Astrocyte (in vitro differentiated cells and primary cell): Measurements from ENCODE around the genes CSTF2, PLP1, FAM199X and TEX13A.

- PRO-cap: no peak
- RRBS, 2 experiments: 18 to 25% methylated on average over 19 of the region's 59 CpGs
These were observed at the start of gene CSTF2 for GRCh38 chrX:100819458-100820514. Gene CSTF2 (plus strand): TSS chrX:100820391.

GRCh38 chrX:100924361-100924583 lies 4.4 kb downstream of the XKRX start:
- PRO-cap: no peak
- RRBS, 2 experiments: no CpG with 5 or more reads among the region's 2 CpGs

- PRO-cap: no peak
- RRBS, 2 experiments: no CpG with 5 or more reads among the region's 1 CpG
These were observed 22.7 kb downstream of the TRMT2B start for GRCh38 chrX:101029127-101029690.

DNA sequence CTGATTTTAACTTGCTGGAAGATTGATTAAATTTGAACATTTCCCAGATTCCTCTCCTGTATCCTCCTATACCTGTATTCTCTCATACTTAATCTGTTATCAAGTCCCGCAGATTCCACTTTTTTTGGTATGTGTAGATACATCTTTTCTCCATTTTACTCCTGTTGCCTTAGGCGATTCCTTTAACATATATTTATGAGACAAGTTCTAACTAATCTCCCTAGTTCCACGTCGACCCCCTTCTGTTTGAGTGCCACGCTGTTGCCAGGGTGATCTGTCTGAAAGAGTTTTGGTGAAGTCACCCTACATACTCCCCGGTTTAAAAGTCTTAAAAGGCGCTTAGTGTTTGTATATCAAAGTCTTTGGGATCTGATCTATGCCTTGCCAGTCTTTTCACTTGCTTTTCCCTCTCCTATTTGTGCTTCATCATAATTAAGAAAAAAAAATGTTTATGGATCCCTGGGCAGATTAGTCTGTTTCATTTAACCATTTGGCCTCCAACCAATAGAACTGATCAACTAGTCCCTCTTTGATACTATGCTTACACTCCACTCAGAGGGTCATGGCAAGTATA lies 2.5 kb downstream of the HNRNPH2 start:
- PRO-cap: no peak
- RRBS, 2 experiments: no CpG with 5 or more reads among the region's 7 CpGs

GRCh38 chrX:102659637-102660082 lies 8.4 kb downstream of the GPRASP1 start:
- PRO-cap: bidirectional peak, plus-strand start at chrX:102660007, minus-strand start at chrX:102659862
- RRBS, 2 experiments: 10 to 13% methylated on average over 2 to 4 of the region's 16 CpGs

DNA sequence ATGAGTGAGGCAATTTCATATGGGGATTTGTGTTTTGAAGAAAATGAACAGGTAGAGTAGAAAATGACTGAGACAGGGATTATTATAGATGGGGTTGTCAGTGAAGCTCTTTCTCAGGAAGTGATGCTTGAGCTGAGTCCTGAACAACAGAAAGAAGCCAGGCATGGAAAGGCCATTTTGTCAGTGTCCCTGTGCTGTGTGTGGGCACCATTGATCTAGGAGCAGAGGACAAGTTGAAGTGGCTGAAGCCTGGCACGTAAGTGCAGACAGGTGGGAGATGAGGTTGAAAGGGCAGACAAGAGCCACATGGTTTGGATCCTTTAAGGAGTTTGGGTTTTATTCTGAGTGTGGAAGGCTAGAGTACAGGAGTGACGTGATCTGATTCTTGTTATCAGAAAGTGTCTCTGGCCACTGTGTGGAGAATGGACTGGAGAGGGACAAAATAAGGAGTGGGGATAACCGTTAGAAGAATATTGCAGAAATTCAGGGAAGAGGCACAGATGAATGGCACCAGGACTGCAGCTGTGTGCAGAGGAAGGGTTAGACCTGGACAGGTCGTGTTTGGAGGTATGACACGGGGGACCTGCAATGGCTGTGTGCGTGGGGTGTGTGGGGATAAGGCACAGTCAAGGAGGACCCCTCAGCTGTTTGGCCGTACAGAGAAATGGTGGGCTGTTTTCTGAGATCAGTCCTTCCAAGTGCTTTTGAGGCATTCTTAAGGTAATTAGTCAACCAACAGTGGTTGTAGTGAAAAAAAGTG lies 94.7 kb downstream of the GPRASP3 start:
- PRO-cap: no peak
- RRBS, 2 experiments: no CpG with 5 or more reads among the region's 7 CpGs

GRCh38 chrX:102864853-102865393 lies 72.1 kb upstream of the RAB40AL start:
- PRO-cap: no peak
- RRBS, 2 experiments: no CpG with 5 or more reads among the region's 3 CpGs

- PRO-cap: no peak
- RRBS, 2 experiments: 27 to 32% methylated on average over 10 of the region's 49 CpGs
These were observed 507 bp downstream of the BEX3 start for GRCh38 chrX:103376699-103377391.

GRCh38 chrX:103608439-103608978 lies 746 bp downstream of the TCEAL3 start:
- PRO-cap: no peak
- RRBS, 2 experiments: no CpG with 5 or more reads among the region's 16 CpGs

DNA sequence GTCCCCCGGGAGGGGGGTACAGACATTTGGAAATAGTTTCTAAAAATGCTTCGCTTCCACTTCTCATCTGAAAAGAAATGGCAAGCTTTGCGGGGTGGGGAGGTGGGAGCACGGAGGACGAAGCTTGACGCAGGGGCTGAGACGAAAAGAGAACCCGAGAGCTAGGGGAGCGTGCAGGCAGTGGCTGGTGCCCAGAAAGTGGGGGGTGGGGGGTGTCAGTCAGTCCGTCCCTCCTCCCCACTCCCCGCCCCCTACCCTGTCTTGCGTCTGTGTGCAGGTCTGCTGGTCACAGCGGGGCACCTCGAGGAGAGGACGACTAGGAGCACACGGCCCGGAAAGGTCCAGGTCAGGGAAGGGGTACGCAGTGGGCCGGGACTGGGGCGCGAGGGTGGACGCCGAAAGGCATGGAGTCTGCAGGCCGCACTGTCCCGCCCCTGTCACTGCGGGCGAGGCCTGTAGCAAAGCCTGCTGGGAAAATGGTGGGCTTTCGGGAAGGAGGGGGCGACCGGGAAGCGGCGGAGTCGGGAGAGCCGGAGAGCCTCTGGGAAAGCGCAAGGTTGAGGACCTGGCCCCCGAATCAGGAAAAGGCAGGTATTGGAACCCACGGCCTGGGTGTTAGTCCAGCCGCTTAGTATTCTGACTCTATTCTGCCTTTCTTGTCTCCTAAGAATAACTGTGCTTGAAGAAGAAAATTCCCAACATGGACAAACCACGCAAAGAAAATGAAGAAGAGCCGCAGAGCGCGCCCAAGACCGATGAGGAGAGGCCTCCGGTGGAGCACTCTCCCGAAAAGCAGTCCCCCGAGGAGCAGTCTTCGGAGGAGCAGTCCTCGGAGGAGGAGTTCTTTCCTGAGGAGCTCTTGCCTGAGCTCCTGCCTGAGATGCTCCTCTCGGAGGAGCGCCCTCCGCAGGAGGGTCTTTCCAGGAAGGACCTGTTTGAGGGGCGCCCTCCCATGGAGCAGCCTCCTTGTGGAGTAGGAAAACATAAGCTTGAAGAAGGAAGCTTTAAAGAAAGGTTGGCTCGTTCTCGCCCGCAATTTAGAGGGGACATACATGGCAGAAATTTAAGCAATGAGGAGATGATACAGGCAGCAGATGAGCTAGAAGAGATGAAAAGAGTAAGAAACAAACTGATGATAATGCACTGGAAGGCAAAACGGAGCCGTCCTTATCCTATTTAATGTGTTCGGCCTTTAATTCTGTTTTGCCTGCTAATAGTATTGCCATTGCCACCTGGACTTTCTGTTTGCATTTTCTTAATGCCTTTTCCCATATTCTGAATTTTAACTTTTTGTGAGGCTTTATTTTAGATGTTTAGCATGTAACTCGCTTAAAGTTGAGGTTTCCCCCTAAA lies 918 bp downstream of the TCEAL1 start:
- PRO-cap: unidirectional peak, minus-strand start at position 258 of the sequence
- RRBS, 2 experiments: no CpG with 5 or more reads among the region's 59 CpGs

DNA sequence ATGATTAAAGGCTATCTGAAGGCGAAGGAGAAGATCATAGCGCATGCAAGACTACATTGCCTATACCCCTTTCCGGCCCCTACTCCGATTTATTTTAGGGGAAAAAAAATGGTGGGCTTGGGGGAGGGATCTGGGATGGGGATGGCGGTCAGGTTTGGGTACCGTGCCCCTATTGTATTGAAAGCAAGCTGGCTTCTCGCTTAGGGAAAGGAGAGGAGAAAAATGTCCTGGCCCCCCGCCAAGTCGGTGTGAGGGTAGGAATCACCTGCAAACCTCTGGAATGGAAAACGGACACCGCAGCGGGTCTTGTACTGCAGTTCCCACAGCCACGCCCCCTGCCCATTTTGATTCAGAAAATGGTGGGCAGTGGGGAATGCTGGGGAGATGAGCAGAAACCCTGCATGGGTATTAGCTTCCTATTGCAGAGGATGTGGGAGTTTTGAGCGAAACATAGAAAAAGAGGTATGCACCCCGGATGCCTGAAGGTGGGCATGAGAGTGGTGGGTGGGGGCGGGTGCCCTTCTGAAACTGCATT lies 22.2 kb downstream of the MORF4L2 start:
- PRO-cap: no peak
- RRBS, 2 experiments: no CpG with 5 or more reads among the region's 16 CpGs

DNA sequence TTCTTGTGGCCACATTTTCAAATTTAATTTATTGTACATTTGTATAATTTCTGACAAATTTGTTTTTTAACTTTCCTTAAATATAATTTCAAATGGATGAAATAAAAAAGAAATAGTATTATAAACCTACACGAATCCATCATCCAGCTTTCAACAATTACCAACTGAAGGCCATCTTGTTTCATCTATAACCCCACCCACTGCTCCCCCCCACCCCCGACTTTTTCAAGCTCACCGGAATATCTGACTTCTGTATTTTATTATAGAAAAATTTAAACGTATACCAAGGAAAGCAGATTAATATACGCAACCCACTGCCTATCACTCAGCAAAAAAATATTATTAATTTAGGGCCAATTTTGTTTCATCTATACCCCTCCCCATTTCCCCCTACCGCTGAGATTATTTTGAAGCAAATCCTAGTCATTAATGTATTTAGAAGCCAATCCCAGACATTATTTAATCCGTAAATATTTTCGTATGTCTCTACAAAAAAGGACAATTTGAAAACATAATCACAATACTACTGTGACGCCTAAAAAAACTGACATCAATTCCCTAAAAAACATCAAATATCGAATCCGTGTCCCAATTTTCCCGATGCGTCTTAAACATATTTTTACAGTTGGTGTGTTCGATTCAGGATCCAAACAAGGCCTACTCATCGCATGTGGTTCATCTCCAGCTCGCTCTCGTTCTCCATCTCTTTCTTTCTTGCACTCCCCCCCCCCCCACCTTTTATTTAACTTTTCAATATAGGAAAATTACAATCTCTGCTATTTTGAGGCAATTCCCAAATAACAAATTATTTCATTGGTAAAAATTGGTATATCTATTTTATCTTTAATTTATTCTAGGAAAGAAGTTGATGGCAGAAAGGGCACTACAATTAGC lies 848 bp downstream of the MORF4L2 start:
- PRO-cap: unidirectional peak, minus-strand start at position 732 of the sequence
- RRBS, 2 experiments: no CpG with 5 or more reads among the region's 17 CpGs

DNA sequence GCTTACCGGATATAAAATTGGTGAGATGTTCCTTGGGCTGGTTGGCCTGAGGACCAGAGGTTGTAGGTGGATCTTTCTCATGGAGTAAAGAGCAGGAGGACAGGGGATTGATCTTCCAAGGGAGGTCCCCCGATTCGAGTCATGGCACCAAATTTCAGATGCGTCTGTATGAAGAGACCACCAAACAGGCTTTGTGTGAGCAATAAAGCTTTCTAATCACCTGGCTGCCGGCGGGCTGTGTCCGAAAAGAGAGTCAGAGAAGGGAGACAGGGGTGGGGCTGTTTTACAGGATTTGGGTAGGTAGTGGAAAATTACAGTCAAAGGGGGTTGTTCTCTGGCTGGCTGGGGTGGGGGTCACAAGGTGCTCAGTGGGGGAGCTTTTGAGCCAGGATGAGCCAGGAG lies 9.9 kb upstream of the PLP1 start:
- PRO-cap: no peak
- RRBS, 2 experiments: no CpG with 5 or more reads among the region's 7 CpGs

- PRO-cap: no peak
- RRBS, 2 experiments: no CpG with 5 or more reads among the region's 7 CpGs
These were observed at the start of gene PLP1 for GRCh38 chrX:103776491-103777197. Gene PLP1 (plus strand): TSS chrX:103776840.

DNA sequence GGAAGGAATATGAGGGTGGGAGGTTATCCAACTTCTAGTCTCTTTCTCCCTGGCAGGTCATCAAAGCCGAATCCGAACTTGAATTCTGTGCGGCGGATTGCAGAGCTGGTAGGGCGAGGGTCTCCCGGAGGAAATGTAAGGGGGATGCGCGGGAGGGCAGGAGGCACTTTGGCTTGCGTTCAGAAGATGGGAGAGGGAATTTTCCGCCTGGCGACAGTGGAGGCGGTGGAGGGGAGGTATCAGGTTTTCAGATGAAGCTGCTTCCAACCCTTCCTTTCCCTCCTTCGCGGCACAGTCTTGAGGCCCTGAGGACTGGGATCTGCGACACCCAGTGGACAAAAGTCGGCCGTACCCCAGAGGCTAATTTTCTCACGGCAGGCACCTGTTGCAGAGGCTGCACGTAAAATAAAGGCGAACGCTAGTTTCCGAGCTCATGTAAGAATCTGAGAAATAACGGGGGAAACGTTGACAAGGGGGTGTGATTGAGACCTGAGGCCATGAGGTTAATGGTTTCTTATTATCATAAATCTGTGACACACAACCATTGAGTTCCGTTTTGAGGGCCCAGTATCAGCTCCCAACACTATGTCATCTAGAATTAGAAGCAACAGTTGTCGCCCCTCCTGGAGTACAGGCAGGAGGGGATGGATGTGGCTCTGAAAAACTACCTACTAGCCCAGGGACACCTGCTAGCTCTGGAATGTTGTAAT lies 971 bp downstream of the ZCCHC18 start:
- PRO-cap: no peak
- RRBS, 2 experiments: no CpG with 5 or more reads among the region's 26 CpGs

DNA sequence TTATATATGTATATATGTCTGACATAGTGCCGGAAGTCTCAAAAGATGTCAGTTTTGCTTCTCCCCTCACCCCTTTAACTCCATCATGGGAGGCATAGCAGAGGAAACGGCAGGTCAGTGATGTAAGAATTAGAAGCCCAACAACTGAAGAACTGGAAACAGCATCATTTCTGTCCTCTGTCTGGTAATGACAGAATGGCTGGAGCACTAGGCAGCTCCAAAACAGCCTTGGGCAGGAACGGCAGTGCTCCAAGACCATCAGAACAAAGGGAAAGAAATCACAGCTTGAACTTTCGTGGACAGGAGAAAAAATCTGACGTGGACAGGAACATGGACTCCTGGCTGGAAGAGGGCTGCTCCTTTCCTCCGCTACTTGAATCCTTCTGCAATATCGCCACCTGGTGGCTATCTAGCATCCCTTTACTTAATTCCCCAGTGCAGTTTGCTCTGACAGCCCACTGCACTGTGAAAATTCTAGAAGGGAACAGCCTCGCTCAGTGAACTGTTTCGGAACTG lies 20.5 kb downstream of the SLC25A53 start:
- PRO-cap: no peak
- RRBS, 2 experiments: no CpG with 5 or more reads among the region's 9 CpGs

DNA sequence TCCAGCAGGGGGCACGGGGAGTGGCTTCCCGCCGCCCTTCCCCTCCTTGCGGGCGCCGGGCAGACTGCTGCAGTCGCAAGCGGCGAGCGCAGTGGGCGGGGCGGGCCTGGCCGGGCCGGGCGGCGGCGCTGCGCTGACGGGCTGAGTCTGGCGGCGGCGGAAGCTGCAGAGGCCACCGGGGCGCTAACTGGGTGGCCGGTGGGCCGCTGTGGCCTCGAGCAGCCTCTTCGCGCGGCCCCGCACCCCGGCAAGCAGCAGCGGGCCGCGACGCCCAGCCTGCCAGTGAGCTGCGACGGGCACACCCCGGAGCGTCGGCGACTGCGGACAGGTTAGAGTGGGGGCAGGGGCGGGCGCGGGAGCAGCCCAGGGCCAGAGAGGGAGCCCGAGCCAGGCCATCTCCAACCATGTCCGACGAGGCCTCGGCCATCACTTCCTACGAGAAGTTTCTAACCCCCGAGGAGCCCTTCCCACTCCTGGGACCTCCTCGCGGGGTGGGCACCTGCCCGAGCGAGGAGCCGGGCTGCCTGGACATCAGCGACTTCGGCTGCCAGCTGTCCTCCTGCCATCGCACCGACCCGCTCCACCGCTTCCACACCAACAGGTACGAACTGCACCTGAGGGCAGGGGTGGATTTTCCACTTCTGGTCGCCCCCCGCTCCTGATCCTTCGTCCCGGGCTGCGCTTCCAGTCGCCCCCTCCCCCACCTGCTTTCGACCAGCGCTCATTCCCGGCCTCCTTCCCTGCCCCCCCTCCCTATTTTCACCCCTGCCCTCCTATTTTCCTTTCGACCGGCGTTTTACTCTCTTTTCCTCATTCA lies at the start of gene FAM199X:
Gene FAM199X, plus strand, starts transcription at position 72 of the 817 bp plus-strand sequence.
- PRO-cap: bidirectional peak, plus-strand start at position 91 of the sequence, minus-strand start outside the sequence
- RRBS, 2 experiments: 17 to 20% methylated on average over 43 of the region's 76 CpGs

DNA sequence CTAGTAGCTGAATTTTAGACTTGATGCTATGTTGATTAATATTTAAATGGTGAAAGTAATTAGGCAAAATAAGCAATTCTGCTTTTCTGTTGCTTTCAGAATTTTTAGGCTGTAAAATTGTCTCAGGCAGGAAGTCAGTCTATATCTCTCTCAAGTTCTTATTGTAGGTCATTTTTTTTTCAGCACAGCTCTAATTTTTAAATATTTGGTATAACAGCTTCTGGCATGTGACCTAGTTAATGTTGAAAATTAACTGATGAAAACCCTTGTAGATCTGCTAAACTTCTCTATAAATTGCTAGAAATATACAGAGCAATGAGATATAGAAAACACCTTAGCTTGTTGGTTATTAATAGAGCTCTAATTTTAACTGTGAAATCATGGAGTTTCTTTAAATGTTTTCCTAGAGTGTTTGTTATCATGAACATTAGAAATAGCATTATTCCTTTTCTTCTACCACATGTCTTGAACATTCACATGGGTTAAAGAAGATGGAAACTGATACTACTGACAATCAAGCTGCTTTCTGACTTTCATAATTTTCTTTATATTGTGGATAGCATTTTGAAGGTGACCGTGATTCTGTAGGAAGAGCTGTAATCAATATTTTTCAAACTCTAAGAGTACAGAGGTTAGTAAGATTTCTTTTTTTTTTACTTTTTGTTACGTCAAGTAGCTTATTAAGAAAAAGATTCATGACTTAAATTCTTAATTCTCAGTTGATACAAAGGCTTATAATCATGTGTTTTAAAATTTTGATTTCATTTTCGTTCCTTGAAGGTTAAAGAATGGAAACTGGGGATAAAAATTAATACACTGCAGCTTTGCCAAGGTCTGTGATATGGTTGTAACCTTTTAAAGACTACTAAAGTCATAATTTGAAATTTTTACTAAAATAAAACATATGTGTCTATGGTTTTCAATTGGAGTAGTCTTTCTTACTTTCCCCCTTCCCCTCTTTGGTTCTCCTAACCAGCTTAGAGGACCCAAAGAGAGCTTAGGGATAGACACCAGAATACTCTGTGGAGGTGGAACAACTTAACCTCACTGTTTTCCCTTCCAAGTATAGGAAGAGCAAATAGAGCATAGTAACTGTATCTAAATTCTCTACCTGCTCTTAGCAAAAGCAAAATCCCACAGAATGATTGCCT lies 24.6 kb downstream of the FAM199X start:
- PRO-cap: no peak
- RRBS, 2 experiments: no CpG with 5 or more reads among the region's 3 CpGs

GRCh38 chrX:104909436-104910081 lies 310.9 kb downstream of the TEX13A start:
- PRO-cap: no peak
- RRBS, 2 experiments: no CpG with 5 or more reads among the region's 11 CpGs

DNA sequence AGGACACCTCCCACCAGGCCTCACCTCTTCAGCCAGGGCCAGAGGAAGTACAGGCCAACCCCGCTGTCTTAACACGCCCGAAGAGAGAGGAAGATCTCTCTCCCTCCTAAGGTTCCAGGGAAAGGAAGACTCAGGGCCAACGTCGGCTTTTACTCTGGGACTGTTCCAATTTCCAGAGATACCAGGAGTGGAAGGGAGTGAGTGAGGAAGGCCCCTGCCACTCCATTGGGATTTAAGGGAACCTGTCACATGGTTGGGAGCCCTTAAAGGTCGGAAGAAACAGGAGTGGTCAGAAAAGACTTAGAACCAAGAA lies at the start of gene TEX13A:
Gene TEX13A, minus strand, starts transcription at position 124 of the 313 bp plus-strand sequence.
- PRO-cap: no peak
- RRBS, 2 experiments: no CpG with 5 or more reads among the region's 6 CpGs